Measurements from ENCODE around the genes TRIM59 and SEC62.

DNA sequence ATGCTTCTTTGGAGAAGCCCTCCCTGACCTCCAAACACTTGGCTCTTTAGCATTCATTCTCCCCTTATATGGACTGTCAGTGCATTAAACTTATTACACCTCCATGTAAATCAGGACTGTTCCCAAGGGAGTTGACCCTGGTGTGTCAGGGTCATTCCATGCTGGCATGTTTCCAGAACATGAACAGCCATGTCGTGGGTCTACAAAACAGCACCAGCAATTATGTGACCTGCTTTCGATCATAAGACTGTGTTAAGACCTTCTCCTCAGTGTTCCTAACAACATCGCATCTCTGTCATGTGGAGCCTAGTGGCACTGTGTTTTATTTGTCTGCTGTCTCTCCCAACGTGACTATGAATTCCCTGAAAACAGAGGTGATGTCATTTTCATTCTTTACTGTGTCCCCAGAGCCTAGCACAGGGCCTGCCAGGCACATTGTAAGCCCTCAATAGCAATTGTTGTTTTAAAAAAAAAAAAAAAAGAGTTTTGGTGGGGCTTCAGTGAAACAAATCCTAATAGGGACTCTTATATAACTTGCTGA lies 330.9 kb upstream of the C3orf80 start:
- RAMPAGE, long total RNA: no peak
- RRBS: no CpG with 5 or more reads among the region's 4 CpGs

- RAMPAGE, long total RNA: no peak
- RRBS: no CpG with 5 or more reads among the region's 6 CpGs
These were observed 95.7 kb upstream of the C3orf80 start for GRCh38 chr3:160129285-160130085.

DNA sequence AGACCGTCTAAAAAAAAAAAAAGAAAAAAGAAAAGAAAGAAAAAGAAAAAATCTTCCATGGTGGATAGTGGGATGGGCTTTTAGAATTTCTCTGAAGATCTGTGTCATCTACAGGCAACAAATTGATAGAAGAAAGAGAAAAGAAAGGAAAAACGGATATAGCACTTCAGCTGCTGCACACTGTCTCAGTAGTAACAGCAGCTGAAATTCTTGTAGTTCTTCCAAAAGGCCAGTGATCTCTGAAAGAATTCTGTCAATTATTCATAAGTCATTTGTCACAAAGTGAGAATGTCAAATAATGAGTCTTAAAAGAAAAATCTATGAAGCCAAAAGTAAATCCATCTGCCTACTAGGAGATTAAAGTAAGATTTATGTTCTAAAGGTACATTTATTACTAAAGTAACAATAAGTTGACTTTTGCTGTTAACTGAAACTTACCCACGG lies 24.6 kb downstream of the IFT80 start:
- RAMPAGE, long total RNA: no peak
- RRBS: no CpG with 5 or more reads among the region's 3 CpGs

- RAMPAGE, long total RNA: no peak
- RRBS: 34% methylated on average over 9 of the region's 71 CpGs
These were observed at the start of gene TRIM59 for GRCh38 chr3:160449409-160450268. TRIM59 (minus strand) TSS chr3:160449786.

DNA sequence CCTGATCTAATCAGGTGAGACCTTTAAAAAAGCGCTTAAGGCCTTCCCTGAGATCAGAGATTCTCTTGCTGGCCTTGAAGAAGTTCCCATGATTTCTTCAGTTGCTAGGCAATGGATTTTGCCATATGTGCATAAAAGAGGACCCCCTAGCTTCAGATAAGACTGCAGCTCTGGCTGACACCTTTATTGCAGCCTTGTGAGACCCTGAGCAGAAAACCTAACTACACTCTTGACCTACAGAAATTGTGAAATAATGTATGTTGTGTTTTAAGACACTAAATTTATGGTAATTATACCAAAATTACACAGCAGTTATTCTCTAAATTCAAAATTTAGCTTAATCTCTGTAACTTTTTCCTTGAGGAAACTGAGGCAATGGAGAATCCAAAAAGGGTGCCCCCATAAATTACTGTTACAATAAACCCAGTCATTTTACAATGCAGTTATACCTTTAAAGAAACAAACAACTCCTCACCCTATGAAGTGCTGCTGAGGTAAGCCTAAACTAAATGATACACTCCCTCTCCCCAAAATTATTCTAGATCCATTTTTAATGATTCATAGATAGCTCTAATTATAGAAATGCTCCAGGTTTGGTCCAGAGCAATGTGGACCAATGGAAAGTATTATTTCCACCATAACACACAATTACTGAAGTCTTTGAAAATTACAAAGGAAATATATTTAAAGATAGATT lies 49.1 kb upstream of the TRIM59 start:
- RAMPAGE, long total RNA: no peak
- RRBS: no CpG with 5 or more reads among the region's 1 CpG

GRCh38 chr3:160521776-160522268 lies 43.5 kb downstream of the KPNA4 start:
- RAMPAGE, long total RNA: no peak
- RRBS: no CpG with 5 or more reads among the region's 4 CpGs

GRCh38 chr3:160835996-160836381 lies 80.0 kb downstream of the PPM1L start:
- RAMPAGE, long total RNA: no peak

GRCh38 chr3:160995460-160996255 lies 109.5 kb downstream of the B3GALNT1 start:
- RAMPAGE, long total RNA: no peak
- RRBS: no CpG with 5 or more reads among the region's 4 CpGs

GRCh38 chr3:161069300-161070390 lies 35.5 kb downstream of the B3GALNT1 start:
- RAMPAGE, long total RNA: no peak
- RRBS: no CpG with 5 or more reads among the region's 6 CpGs

DNA sequence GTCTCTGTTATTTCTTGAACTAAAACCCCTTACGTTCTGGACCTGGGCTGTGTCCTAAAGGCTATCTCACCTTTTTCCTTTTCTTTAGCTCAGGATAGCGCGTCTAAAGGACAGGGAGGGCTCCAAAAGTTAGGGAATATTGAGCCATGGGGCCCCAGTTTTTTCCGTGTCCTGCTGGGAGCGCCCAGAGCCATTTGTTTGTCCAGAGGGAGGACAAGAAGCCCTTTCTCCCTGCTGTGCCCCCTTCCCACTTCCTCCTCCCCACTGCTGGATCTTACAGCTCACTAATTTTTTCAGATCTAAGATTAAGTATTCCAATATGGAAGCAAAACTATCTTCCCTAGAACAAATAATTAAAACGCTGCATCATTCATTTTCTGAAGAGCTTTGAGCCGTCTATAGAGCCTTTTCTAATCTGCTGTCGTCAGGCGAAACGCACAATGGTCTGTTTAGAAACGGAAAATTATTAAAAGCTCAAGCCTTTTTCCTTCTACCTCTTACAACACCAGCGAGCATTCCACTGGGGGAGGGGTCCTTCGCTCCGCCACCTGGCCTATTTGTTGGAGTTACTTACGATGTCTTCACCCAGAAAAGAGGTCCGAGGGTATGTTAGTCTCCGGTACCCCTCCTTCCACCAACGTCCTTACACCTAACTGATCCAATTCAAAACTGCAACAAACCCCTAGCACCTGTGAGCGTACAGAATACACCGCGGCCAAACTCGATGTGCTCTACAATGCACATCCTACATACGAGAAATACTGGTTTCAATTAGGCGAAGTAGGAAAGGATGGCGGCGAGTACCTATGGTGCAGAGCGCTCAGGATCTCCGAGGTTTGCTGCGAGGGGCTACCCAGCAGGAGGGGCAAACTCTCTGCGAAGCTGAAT lies 1.2 kb downstream of the SLITRK3 start:
- RAMPAGE, long total RNA: no peak
- RRBS: no CpG with 5 or more reads among the region's 30 CpGs

DNA sequence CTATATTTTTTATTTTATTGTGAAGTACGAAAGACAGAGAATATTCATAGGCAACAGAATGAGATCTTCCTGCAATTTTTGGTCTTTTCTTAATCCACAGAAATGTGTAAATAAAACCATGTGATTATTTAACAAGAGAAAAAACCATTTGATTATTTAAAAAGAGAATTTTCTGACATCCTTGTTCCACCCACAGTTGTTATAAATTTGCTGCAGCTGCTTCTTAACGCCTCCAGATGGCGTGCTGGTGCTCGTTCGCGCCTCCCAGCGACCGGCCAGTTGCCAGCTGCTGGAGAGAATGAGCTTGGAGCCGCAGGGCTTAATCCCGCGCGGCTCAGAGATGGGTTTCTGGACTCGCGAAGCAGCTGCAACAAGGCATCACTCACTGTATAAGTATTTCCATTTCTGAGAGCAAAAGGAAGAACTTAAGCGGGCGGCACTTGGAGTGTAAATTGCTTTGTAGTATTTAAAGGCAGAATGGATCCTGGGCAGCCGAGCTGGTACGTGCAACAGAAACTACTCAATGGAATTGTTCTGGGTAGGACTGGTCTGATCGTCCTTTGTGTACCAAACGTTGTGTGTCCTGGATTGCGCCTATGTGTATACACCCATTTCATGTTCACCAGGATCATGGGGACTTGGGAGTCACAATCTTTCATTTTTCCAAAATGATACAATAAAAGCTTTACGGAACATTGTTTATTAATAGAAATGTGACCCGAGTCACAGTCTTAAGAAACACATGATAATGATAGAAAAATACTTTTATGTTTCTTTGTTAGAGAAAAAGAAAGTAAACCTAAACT lies 10.7 kb upstream of the SLITRK3 start:
- RAMPAGE, long total RNA: no peak
- RRBS: no CpG with 5 or more reads among the region's 23 CpGs

DNA sequence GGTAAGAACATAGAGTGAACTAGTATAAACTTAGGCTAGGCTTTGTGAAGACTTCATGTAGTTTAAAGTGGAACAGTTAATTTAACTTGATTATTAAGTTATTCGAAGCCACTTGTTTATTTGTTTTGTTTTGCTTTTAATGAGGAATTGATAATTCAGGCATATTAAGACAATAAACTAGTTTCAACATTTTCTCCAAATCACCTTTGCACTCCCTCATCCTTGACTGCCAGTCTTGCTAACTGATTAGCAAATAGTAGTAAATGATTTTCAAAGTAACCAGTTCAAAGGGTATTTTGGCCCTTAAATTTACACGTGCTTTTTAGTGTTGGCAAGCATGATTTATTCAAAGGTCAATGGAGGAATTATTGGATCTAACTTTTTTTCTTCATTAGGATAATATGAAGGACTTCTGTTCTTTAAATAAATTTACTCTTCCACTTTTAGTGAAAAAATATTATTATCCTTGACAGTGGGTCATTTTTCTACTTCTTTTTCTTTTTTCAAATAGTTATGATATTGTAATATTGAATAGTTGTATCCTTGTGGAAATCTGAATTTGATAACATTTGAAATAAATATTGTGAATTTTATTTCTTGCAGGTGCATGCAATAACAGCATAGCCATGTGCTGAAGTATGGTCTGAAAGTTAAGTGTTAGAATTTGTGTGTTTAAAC lies 53.8 kb downstream of the BCHE start:
- RAMPAGE, long total RNA: no peak
- RRBS: no CpG with 5 or more reads among the region's 2 CpGs

GRCh38 chr3:169205929-169206441 lies 457.5 kb downstream of the MECOM start:
- RAMPAGE, long total RNA: no peak
- RRBS: no CpG with 5 or more reads among the region's 1 CpG

GRCh38 chr3:169483651-169484217 lies 179.8 kb downstream of the MECOM start:
- RAMPAGE, long total RNA: no peak
- RRBS: no CpG with 5 or more reads among the region's 11 CpGs

DNA sequence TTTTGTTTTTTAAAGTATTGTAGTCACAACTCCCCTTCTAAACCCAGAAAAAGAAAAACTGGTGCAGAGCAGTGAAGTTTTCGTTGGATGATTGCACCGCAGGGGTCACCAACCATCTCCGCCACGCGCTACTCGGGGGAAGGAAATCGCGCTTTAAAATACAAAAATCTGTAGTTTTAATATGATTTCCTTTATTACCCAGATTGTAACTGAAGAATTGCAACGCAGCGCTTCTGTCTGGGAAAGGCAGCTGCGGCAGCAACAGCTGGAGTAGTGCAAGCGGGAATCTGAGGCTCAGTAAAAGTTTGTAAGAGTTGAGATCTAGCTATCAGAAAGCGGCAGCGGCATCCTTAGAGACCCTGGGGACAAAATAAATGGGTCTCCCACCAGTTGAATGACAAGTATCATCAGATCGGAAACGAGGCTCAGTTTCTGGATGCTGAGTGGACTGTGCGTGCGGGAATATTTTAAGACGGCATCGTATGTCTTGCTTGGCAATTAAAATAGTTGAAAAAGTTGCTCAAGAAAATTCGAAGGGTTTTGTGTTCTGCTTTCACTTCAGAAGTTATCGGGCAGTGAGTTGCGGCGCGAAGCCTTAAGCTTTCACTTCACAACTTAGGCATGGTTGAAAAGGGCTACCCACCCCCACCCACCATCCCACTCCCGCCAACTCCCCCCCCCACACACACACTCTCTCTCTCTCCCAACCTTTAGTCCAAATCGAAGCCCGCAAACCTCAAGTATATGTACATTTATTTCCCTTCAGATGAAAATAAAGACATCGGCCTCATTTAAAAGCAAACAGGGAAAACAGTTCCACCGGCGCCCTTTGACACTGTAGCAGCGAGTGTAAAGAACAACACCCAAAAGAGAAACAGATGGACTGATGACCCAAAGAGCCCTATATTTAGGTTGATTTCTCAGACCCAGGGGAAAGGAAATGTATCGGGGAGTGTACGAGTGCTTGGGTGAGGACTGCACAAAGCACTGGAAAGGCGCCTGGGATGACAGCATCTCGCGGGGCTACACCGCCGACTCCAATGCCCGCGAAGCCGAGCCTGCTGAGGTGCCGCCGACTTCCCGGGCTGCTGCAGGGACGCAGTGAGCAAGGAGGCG lies 2.5 kb downstream of the MECOM start:
- RAMPAGE, long total RNA: no peak
- RRBS: no CpG with 5 or more reads among the region's 47 CpGs

DNA sequence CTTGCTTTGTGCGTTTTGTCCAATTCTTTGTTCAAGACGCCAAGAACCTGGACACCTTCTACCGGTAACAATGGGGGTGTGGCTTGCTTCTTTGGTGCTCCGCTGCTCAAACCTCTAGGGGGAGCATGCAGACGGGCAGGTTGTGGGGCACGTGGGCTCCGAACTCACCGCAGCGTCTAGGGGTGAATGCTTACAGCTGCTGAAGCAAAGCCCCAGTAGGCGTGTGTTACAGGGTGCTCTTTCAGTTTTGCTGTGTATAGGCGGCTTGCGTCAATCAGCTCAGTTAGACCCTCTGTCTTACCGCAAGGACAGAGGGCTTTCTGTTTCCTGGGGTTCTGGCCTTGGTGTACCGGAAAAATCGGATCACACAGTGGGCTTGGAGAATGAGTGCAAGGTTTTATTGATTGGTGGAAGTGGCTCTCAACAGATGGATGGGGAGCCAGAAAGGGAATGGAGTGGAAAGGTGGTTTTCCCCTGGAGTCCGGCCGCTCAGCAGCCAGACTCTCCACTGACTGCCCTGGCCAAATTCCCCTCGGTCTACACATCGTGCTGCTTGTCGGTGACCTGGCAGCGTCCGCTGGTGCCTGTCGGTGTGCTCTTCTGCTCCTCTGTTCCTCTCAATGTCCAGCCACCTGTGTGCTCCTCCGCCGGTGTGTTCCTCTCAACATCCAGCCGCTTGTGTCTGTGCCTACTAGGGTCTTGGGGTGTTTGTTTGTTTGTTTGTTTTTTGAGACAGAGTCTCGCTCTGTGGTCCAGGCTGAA lies 1.3 kb upstream of the LRRC34 start:
- RAMPAGE, long total RNA: no peak
- RRBS: no CpG with 5 or more reads among the region's 27 CpGs

GRCh38 chr3:169966394-169966922 lies at the start of gene SEC62:
SEC62 (plus strand) TSS chr3:169966807.
- RAMPAGE, long total RNA: no peak
- RRBS: 1% methylated on average over 10 of the region's 35 CpGs

DNA sequence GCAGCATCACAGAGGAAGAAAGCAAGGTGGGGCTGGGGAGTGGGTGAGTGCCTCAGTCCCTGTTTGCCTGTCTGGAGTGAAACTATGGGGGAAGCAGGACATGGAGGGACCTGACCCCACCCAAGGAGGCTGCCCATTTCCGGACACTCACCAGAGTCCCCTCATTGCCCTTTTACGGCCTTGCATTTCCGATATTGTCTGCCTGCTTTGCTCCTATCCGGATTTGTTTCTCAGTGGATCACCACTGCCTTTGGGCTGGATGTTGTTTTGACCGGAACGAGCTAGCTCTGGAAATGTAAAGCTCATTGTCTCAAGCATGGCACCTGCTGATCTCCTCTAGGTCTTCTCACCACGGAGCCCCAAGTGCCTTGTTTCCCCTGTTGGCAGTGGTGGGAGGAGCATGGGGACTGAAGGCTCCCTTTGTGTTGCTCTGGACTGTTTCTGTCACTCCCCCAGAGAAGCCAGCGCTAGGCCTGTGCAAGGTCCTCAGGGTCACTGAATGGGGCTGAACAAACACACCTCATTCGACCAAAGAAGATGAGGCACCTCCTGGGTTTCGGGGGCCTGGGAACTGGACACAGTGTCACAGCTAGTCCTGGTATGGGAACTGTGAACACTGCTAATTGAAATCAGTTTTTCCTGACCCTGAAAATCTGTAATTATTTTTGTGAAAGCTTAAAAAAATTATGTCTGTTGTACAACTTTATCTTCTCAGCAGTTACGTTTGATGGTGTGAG lies 7.1 kb downstream of the CLDN11 start:
- RAMPAGE, long total RNA: no peak
- RRBS: 89% methylated on average over 3 of the region's 11 CpGs

GRCh38 chr3:170625970-170626357 lies 40.1 kb upstream of the SLC7A14 start:
- RAMPAGE, long total RNA: no peak
- RRBS: no CpG with 5 or more reads among the region's 7 CpGs

DNA sequence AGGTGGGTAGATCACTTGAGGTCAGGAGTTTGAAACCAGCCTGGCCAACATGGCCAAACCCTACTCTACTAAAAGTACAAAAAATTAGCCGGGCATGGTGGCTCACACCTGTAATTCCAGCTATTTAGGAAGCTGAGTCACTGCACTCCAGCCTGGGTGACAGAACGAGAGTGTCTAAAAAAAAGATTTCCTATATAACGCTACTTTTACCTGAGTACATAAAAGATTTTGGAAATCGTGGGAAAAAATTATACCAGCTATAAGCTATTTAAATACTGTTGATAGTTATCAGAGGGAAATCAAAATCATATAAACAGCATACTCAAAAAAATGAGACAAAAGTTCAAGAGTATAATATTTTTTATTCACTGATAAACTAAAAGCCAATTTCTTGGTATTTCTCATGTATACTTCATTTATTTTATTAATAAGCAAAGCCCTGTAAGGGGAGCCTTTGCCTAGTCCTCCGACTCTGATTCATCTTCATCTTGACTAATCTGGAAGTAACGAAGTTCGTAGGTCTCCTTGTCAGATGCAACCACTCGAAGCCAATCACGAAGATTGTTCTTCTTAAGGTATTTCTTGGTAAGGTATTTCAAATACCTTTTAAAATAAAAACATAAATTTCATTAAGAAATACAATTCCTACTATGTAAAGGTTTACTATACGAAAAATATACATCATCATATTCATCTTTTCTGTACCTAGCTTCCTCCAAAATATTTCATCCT lies 3.9 kb downstream of the RPL22L1 start:
- RAMPAGE, long total RNA: no peak
- RRBS: no CpG with 5 or more reads among the region's 10 CpGs